H4 (cell line): ENCODE data around the genes GKN2, C2orf42 and FAM136A.

DNA sequence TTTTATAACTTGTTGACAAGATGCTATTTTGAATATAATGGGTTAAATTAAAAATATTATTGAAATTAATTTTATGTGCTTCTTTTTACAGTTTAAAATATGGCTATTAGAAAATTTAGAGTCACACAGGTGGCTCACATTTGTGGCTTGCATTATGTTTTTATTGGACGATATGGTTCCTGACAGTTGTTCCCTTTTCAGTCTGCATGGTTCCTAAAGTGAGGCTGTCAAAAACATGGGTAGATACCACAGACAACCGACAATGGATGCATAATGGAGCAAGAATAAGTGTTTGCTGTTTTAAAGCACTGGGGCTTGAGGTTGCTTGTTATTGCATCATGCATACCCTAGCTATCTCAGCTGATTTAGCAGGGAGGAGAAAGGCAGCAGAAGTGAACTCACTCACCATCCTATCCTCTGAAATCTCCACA, 46.9 kb downstream of the FBXO48 start:
- RAMPAGE, long total RNA, result no peak

DNA sequence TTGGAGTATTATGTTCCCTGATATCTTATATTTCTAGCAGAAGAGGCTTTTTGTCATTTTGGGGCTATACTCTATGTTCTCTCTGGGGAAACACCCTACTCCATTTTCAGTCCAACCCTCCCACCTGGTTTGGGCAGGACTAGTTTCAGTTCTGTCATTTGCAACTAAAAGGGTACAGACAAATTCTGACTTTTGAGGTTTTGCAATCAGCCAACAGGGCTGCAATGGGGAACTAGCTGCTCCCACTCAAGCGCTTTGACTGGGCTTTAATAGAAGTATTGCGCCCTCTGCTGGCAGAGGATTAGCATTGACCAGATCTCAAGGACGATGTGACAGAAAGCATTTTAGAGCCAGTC, 25.5 kb downstream of the FBXO48 start:
- RAMPAGE, long total RNA, result no peak

GRCh38 chr2:68806323-68807034, 64.7 kb downstream of the BMP10 start:
- RAMPAGE, long total RNA, result no peak

- RAMPAGE, long total RNA, result no peak
These were observed 37.0 kb upstream of the BMP10 start for GRCh38 chr2:68907967-68908853.

DNA sequence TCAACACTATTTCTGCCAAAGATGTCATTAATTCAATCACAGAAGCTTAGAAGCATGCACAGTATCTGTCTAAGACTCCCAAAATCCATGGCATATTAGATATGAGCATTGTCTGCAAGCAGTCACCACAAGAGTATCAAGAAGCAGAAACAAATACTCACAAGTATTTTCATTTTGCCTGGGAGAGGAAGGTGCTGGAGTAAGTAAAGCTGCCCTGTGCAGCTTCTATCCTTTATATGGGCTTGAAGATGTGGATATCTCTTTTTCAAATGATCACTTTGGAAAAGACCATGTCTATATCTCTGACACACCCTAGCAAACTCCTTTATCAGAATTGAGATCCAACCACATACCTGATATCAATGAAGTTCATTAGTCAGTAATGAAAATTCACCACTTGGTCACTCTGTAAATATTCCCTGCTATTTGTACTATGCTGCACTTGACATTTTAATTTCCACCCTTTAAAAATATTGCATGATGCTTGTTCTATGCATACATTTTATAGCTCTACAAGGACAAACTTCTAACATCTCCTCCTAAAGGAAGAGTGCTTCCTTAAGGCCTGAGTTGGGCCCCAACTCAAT, at the start of gene GKN2:
Gene GKN2, minus strand, starts transcription at position 205 of the 587 bp plus-strand sequence.
- RAMPAGE, long total RNA, result no peak

DNA sequence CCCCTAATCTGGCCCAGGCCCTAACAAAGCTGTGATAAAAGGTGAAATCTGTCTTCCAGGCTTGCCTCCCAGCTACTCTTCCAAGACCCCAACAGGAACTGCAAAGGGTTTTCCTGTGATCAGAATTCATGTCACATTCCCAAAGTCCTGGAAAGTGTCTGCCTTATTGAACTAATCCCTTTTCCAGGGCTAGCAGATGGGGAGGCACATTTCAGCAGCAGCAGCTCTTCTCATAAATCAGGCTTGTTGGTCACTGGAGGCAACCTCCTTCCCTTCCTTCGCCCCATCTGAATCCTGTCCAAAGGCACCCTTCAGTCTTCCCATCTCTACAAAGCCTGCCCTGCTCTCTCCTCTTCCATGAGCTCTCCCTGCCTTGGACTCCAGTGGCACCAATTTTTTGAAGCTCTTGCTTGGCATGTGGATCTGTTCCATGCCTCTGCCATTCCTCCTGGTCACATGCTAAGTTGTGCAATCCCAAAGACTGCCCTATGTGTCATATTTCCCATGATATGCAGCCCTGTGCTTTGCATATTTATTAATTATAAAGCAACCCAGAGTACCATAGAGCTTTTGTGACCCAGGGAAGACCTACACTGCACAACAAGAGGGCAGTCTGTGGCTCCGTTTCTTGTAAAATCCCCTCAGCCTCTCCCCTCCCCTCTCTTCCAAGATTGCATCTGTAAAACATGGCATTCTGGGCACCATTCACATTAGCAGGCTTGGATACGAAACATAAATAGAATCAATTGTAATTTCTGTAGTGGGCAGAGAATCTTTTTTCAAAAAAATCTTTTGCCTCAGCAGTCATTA, 70.3 kb downstream of the ANTXR1 start:
- RAMPAGE, long total RNA, result no peak

GRCh38 chr2:69196927-69197383, 184.0 kb downstream of the ANTXR1 start:
- RAMPAGE, long total RNA, result no peak

DNA sequence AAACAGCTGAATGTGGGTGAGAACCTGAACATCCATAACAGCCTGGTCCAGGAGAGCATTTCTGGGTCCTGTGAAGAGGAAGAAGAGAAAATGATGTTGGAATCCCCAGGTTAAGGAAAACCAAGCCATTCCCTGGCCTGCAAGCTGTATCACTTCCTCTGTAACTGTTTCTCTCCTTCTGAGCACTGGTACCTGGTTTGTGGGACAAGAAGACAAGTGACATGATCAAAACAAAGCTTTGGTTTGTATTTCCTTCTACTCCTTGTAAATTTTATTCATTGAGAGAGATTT, 173.0 kb downstream of the GFPT1 start:
- RAMPAGE, long total RNA, result no peak

DNA sequence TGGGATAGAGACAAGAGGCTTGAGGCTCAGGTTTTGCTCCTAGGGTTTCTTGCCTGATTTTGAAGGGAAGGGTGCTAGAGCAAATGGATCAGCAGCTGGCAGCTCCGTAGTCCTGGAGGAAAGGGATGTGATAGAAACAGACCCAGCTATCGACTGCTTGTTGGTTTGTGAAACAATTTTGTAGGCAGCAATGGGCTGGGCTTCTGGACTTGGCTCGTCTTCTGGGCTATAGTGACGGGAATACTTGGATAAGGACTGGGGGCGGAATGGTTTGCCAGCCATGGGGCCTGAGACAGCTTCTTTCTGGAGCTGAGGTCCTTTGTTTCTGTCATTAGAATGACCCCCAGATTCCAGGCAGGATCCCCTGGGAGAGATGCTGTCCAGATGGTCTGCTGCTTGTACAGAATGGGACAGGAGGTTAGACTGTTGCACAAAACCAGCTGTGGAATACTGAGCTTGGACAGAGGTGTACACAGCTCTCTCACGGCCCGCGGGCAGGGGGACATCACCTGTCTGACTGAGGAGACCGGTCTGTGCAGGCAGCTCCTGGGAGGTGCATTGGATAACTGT, 28.2 kb upstream of the NFU1 start:
- RAMPAGE, long total RNA, result no peak

DNA sequence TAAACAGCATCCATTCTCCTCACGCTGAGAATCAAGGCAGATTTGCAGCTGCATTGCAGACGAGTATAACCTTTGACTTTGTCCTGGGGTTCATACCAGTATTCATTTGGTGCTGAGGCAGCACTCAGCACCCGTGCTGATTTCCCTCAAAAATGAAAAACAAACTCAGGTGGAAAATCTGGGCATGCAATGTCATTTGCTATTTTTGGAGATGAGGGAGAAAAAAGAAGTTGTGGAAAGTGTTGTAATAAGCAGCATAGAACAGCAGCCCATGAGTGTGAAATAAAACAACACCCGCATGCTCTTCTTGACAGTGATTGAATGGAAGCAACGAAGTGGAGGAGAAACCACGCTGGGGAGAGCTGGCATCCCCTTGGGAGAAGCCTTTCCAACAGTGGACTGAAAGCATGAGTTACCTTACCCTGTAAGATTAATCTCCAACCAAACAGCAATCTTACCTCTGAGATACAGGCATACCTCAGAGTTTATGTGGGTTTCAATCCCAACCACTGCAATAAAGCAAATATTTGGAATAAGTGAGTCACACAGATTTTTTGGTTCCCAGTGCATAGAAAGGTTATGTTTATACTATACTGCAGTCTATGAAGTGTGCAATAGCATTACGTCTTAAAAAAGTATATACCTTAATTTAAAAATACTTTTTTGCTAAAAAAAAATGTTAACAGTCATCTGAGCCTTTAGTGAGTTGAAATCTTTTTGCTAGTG, 46.5 kb upstream of the ANXA4 start:
- RAMPAGE, long total RNA, result no peak

- RAMPAGE, long total RNA, result no peak
These were observed 26.3 kb downstream of the ANXA4 start for GRCh38 chr2:69768153-69768689.

GRCh38 chr2:70045716-70046398, 41.4 kb upstream of the PCBP1 start:
- RAMPAGE, long total RNA, result no peak

DNA sequence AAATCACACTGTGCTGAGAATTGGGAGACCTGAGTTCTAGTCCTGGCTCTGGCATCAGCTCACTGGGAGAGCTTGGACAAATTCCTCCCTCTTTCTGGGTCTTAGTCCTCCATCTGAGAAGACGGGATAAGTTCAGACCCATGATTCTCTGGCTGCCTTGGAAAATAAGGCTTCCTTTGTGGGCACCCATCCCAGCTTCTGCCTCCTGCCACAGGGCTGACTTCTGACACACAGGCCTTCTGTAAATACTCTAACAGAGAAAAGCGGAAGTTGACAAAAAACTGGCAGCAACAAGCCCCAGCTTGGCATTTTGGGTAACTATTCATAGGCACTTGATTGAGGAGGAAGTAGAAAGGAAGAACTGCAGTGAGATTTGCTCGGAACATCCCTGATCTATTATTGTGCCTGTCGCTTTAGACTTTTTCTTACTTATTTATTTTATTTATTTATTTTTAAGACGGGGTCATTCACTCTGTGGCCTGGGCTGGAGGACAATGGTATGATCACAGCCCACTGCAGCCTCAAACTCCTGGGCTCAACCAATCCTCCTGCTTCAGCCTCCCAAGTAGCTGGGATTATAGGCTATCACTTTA, 7.9 kb downstream of the PCBP1 start:
- RAMPAGE, long total RNA, result no peak

DNA sequence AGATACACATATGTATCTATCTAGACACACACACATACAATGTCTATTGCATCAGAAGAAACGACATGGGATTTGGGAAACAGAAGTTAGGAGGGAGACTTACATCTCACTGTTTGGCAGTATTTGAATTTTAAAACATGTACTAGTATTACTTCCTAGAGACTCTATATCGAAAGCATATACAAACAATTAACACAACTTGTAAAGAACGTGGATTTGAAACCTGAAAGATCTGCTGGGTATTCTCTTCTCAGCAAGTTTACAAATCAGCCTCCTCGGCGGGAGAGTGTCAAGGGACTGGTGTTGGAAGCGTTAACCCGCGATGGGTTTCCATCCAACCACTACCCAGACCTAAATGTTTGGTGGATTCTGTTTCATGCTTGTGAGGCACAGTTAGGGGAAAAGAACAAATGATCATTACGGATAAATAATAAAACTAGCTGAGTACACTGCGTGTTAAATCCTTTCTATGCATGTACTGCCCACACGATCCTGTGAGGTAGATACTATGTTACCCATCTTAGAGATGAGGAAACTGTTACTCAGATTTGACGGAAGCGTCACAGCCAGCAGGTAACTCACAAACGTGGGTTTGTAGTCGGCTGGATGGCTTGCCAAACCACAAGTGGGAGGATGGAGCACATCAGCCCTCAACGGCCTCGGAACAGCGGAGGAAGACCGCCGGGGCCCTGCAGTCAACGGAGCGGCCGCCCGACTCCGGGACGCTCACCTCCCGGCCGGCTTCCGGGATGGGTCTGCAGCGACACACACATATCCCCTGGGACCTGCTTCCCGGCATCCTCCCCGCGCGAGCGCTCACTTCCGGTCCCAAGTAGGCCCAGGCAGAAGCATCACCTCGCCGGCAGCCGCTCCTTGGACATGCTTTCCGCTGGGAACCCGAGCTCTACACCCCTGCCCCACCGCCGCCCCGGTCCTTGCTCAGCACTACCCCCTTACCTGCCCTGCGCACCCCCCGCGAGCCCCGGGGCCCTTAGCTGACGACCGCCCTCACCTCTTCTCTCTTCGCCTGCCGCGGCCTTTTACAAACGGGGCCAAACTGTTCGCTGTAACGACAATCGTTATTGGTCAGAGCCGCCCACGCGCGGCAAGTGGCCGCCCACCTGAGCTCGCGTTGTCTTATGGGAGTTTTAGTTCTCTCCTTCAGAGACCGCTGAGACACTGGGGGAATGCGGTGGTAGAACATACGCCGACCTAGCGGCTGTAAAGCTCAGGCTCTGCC, at the start of gene C2orf42:
Gene C2orf42, minus strand, starts transcription at position 1,059 of the 1,240 bp plus-strand sequence.
- RAMPAGE, long total RNA, result no peak

GRCh38 chr2:70223557-70223864, 24.9 kb downstream of the TIA1 start:
- RAMPAGE, long total RNA, result no peak

DNA sequence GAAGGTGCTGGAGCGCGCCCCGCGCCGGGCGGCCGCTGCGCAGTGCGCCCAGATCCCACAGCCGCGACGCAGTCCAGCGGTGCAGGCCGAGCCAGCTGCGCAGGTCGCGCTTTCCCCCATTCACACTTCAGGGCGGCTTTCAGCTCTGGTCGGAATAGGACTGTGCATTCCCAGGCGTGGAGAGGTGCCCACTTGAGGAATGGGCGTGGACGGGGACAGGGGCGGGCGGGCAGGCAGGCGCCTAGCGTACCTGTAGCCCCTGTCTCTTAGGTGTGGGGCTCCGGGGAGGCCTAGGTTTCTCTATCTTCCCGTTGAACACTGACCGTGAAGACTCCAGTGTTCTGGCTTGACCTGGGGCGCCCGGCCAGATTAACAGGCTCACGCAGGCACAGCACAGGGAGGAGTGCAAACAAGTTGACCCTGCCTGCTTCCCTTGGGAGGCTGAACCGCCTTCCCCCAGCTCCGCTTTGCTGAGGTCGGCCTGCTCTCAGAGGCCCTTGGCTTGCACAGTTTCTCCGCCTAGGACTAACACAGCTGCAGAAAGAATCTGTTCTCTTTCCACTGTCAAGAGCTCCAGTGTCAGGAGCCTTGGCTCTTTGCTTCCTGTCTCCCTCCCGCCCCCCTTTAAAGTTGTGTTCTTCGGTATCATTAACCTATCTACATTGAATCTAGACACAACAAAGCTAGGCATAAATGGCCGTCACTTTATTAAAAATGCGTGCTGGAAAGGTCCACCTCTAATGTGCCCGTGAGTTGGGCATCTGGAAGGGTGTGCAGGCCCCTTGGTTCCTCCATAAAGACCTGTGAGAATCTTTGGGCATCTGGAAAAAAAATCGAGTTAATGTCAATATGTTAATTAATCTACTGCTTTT, 600 bp downstream of the PCYOX1 start:
- RAMPAGE, long total RNA, result no peak

DNA sequence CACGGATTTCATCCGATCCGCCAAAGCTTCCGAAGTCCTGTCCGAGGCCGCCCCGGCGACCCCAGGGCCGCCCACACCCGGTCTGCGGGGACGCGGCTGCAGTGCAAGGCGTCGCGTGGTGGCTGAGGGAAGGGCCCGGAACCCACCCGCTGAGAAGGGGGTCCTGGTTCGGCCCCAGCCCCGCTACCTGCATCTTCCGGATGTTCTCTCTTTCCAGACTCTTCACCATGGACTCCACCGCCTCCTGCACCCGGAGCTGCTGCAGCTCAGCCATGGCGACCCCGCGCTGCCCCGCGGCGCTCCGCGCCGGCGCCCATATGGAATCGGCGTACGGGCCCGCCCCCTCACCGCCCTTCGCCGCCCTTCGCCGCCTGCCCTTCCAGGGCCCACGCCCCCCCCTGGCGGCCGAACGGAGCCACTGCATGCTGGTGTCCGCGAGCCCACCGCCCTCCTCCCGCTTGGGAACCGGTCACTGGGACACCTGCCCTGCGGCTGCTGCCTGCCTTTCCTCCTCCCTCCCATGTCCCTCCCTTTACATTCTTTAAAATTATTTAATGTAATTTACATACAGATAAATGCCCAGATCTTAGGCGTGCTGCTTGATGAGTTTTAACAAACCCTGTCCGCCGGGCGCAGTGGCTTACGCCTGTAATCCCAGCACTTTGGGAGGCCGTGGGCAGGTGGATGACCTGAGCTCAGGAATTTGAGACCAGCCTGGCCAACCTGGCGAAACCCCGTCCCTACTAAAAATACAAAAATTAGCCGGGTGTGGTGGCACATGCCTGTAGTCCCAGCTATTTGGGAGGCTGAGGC, at the start of gene FAM136A:
Gene FAM136A, minus strand, starts transcription at position 330 of the 813 bp plus-strand sequence.
- RAMPAGE, long total RNA, result start-site peak on the minus strand centred at position 311 of the sequence, 40 bp wide, 336 reads

GRCh38 chr2:70304316-70305018, 2.6 kb upstream of the FAM136A start:
- RAMPAGE, long total RNA, result no peak

DNA sequence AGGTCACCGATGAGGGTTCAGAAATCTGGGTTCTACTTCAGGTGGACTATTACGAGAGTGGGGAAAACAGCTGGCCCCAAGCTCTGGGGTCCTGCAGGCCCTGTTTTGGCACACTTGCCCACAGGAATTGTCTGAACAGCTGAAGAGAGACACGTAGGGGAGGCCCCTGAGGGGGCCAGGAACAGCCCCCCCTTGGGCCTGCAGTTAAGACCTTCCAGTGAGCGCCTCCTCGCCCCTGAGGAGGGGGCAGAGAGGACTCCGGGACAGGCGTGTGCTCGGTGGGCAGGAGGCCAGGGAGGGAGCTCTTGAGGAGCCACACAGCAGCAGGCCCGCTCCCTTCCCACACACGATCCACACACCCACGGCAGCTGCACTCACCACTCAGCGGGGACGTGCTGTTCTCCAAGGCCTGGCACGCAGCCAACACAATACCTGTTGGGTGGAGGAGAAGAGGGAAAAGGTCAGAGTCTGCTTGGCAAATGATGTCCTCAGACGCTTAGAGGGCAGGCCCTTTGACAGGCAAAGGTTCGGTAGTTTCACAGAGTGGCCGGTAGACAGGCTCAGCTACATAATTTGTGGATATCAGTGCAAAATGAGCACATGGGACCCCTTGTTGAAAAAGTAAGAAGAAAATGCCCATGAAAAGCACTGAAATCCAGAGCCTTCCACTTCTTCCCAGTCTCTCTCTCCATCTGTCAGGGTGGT, 39.0 kb downstream of the TGFA start:
- RAMPAGE, long total RNA, result no peak

DNA sequence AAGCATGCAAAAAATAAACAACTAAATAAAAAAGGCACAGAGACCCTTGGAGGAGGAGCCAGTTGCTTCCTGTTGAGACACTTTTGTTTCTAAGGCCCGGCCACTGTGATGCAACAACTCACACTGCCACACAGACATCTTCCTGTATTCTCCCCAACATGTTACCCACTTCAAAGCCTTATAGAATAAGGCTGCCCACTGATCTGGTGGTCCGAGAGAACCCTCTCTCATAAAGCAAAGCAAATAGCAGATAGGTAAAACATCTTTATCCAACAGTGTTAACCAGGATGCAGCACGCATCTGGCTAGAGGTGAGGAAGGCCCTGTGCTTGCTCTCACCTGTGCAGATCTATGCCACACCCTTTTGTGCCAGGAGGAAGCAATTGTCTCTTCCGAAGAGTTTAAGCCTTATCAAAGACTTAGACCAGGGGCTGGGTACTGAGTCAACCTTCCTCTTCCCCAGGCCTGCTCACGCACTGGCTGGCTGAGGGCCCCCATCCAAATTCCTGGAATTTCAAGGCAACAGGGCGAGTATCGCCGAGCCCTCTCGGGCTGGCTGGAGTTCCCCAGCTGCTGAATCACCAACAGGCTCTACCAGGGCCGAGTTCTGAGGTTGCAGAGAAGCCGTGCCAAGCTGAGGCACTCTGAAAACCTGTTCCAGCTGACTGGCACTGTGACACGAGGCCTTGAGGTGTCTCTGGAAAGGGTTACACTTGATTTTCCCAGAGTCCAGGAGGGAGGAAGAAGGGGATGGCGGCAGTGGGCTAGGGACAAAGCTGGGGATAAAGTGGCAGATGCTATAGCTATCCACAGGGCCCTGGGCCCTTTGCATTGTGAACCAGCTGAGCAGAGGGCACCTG, 29.4 kb downstream of the TGFA start:
- RAMPAGE, long total RNA, result no peak